ENCODE measurements around a stretch of chr11.

DNA sequence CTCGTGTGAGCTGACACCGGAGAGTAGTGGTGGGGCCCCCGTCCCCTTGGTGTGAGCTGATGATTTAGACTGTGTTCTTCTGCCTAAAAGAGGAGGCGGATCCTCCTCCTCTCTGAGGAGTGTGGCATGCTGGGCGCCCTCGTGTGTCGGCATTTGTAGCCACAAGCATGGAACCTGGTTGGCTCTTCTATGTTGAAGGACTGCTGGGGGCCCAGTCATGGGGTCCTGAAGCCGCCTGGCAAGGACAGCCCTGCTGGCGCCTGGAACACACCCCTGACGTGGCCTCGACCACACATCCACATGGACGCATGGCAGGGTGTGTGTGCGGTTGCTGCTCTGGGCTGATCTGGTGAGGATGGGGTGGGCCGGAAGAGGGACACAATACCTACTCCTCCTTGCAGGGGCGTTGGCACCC, 50.2 kb downstream of the AP2A2 start:
- PRO-cap, 4 experiments: peak in 1 of 4 experiments; most common minus-strand start position 117 of the sequence (in 1)
- RAMPAGE, long total RNA, 4 experiments: no peak in any of the 4 experiments

DNA sequence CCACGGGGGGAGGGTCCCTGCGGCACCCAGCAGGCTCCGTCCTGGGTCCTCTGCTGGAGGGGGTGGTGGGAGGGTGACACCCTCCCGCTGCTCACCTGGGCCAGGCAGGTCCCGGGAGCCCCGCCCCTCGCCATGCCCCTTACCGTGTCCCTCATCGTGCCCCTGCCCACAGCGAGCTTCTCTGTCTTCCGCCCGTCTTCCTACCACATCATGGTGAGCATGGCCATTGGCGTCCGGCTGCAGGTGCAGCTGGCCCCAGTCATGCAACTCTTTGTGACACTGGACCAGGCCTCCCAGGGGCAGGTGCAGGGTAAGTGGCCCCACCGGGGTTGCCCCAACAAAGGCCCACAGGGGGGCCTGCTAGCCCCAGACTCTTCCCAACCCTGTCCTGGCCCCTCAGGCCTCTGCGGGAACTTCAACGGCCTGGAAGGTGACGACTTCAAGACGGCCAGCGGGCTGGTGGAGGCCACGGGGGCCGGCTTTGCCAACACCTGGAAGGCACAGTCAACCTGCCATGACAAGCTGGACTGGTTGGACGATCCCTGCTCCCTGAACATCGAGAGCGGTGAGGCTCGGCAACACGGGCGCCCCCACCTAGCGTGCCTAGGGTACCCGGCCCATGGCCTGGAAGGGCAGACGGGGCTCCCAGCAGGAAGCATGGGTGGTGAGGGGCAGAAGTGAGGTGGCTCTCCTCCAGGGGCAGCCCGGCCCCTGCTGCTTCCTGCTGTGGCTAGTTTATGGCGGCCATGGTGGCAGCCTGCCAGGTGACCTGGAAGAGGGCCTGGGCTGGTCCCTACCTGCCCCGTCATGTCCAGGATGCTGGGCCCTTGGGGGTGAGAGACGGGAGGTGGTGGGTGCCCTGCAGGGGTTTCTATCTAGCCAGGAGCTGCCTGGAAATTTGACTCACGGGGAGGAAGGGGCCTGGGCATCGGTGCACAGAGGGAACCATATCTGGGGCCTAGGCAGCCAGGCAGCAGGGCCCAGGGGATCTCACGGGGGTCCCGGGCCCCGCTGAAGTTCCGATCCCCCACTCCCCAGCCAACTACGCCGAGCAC, 47.1 kb upstream of the MUC6 start:
- PRO-cap, 4 experiments: no peak in any of the 4 experiments
- RAMPAGE, long total RNA, 4 experiments: no peak in any of the 4 experiments

DNA sequence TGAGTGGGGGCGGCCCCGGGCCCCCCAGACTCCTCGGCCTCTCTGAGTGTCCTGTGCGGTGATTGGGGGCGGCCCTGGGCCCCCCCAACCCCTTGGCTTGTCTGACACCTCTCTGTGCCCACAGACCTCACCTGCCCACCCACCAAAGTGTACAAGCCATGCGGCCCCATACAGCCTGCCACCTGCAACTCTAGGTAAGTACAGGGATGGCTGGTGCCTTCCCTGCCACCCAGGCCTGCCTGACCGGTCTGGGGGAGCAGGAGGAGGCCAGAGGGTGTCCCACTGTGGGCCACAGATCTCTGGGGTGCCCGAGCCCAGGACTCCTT, 33.1 kb downstream of the MUC5B start:
- PRO-cap, 4 experiments: no peak in any of the 4 experiments
- RAMPAGE, long total RNA, 4 experiments: no peak in any of the 4 experiments

DNA sequence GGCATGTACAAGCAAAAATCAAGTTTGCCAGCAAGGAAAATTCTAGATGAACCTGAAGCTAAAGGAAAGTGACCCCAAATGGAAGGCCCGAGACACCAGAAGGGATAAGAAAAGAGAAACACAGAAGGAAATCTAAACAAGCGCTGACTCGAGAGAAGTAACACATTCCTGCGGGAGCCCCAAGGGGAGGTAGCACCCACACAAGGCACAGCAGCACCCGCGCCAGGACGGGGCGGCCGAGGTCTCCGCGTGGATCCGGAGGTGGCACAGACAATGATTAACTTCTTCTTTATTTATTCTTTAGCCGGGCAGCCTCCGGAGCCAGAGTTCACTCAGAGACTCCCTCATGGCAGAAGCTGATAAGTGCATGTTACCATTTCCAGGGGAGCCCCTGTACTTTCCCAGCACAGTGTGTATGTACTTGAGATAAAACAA, 5.1 kb downstream of the TOLLIP start:
- PRO-cap, 4 experiments: no peak in any of the 4 experiments
- RAMPAGE, long total RNA, 4 experiments: no peak in any of the 4 experiments

GRCh38 chr11:1310807-1311366, 1.5 kb upstream of the TOLLIP start:
- PRO-cap, 4 experiments: peak in 1 of 4 experiments; most common minus-strand start chr11:1311113 (in 1)
- RAMPAGE, long total RNA, 4 experiments: no peak in any of the 4 experiments

DNA sequence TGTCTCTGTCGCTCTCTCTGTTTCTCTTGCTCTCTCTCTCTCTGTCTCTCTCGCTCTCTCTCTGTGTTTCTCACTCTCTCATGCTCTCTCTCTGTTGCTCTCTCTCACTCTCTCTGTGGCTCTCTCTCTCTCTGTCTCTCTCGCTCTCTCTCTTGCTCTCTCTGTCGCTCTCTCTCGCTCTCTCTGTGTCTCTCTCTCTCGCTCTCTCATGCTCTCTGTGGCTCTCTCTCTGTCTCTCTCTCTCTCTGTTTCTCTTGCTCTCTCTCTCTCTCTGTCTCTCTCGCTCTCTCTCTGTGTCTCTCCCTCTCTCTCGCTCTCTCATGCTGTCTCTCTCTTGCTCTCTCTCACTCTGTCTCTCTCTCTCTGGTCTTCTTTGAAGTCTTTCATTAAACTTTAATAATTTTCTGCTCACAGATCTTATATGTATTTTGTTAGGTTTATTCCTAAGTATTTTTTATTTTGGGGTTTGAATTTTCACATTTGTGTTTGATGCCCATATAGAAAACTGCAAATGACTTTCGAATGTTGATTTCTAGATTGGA, 33.0 kb upstream of the BRSK2 start:
- PRO-cap, 4 experiments: peak in 2 of 4 experiments; most common minus-strand start position 245 of the sequence (in 1)
- RAMPAGE, long total RNA, 4 experiments: no peak in any of the 4 experiments

DNA sequence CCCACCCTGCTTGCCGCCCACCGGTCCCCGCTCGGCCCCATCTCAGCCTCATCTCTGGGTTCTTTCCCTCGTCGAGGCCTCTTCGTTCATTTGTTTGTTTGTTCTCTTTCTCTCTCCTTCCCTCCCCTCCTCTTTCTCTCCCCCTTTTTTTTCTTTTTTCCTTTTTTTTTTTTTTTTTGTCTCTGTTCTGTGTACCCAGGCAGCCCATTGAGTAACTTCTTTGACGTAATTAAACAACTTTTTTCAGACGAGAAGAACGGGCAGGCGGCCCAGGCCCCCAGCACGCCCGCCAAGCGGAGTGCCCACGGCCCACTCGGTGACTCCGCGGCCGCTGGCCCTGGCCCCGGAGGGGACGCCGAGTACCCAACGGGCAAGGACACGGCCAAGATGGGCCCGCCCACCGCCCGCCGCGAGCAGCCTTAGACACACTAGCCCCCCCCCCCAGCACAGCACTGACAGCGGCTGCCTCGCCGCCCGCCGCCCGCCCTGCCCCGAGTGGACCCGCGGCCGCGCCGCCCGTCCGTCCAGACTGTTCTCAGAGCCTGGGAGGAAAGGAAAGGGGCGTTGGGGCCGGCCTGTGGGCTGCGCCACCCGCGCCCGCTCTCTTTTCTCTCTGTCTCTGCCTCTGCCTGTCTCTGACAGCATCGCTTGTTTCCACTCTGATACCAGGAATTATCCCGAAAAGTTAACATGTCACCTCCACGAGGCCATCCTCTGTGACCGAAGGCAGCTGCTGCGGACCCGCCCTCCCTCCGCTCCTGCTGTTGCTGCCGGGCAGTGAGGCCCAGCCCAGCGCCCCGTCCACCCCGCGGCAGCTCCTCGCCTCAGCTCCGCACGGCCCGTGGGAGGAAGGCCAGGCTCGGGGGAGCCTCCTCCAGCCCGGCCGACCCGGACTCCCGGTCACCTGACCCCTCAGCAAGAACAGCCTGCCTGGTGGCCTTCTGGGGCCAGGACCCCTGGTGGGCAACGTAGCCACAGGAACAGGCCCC, 26.0 kb downstream of the MOB2 start:
- PRO-cap, 4 experiments: peak in 4 of 4 experiments; most common plus-strand start position 305 of the sequence (in 2); most common minus-strand start position 531 of the sequence (in 2)
- RAMPAGE, long total RNA, 4 experiments: no peak in any of the 4 experiments

DNA sequence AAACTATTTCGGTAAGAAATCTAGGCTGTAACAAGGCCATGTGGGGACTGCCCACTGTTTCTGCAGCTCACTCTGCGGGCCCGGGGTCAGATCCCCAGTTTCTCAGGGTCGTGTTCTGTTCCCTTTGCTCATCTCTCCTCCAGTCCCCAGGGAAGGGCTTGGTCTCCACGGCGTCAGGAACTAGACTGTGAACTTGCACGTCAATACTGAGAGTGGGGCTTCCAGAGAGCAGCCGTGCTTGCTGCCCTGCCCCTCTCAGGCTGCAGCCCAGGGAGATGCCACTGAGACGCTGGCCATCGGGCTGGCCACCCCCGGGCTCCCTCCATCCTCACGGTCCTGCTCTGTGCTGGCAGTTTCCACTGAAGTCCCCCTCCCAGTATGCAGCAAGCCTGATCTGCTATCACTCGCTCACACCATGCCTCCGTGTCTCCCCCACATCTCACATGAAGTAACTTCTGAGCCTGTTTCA, 33.7 kb upstream of the MOB2 start:
- PRO-cap, 4 experiments: no peak in any of the 4 experiments
- RAMPAGE, long total RNA, 4 experiments: no peak in any of the 4 experiments

DNA sequence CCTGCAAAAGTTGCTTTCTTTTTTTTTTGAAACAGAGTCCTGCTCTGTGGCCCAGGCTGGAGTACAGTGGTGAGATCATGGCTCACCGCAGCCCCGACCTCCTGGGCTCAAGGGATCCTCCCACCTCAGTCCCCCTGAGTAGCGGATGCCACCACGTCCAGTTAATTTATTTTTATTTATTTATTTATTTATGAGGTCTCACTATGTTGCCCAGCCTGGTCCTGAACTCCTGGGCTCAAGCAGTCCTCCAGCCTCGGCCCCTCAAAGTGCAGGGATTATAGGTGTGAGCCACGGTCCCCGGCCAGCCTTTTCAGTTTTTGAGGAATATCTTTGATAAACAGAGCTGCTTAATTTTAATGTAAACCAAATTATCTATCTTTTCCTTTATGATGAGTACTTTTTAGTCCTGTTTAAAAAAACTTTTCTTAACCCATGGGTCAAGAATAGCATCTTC, 35.6 kb upstream of the MOB2 start:
- PRO-cap, 4 experiments: no peak in any of the 4 experiments
- RAMPAGE, long total RNA, 4 experiments: no peak in any of the 4 experiments

DNA sequence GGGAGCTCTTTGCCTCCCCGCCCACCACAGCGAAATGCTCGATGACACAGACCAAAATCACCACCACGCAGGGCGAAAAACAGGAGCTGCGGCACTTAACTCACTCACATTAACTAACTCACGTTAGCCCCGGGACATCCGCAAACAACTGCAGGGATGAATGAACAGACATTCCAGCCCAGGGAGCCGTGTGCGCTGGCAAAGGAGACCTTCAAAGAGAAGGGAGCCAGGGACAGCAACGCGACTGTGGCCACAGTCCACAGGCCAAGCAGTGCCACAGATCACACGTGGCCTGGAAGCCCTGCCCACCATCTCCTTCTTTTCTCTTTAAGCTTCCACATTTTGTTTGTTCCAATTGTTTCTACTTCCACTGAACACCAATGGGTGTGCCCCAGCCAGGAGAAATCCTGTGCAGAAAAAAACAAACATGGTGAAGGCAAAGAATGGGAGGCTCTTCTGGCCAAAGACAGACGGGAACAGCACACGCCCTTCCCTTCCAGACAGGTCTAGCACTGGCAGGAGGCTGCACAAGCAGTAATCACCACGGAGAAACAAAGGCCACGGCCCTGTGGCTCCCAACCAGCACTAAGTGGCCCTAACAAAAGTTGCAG, 39.2 kb downstream of the DUSP8 start:
- PRO-cap, 4 experiments: no peak in any of the 4 experiments
- RAMPAGE, long total RNA, 4 experiments: no peak in any of the 4 experiments

GRCh38 chr11:1654573-1655101, 25.1 kb downstream of the KRTAP5-5 start:
- PRO-cap, 4 experiments: peak in 3 of 4 experiments; most common plus-strand start chr11:1654934 (in 3); most common minus-strand start chr11:1654697 (in 1)
- RAMPAGE, long total RNA, 4 experiments: no peak in any of the 4 experiments

- PRO-cap, 4 experiments: no peak in any of the 4 experiments
- RAMPAGE, long total RNA, 4 experiments: no peak in any of the 4 experiments
Measured at GRCh38 chr11:1667143-1667893, 29.7 kb upstream of the KRTAP5-6 start.

- PRO-cap, 4 experiments: no peak in any of the 4 experiments
- RAMPAGE, long total RNA, 4 experiments: no peak in any of the 4 experiments
Measured at GRCh38 chr11:1691101-1691728, 5.8 kb upstream of the KRTAP5-6 start.

GRCh38 chr11:1755503-1756202, 5.3 kb upstream of the IFITM10 start:
- PRO-cap, 4 experiments: no peak in any of the 4 experiments
- RAMPAGE, long total RNA, 4 experiments: no peak in any of the 4 experiments

DNA sequence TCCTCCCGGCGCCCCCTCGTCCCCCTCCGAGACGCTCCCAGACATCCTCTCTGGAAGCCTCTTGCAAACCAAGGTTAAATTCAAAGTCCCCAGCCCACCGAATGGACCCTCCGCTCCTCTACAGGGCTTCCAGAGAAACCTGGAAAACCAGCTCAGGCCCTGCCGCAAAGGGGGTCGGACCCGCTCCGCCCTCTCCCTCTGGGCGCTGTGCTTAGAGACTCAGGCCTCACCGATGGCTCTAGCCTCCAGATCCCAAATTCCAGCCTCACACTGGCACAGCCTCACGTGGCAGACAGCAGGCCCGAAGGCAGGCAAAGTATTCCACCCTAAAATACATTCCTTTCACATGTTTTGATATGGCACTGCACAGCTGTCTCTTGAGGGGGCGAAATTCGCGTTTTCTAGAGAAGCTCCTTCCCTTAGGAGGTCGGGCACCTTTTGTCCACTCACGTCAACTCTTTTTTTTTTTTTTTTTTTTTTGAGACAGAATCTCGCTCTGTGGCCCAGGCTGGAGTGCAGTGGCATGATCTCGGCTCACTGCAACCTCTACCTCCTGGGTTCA, 644 bp upstream of the CTSD start:
- PRO-cap, 4 experiments: no peak in any of the 4 experiments
- RAMPAGE, long total RNA, 4 experiments: no peak in any of the 4 experiments

GRCh38 chr11:1770421-1771045, 6.8 kb upstream of the CTSD start:
- PRO-cap, 4 experiments: no peak in any of the 4 experiments
- RAMPAGE, long total RNA, 4 experiments: no peak in any of the 4 experiments

GRCh38 chr11:1782760-1783372, 19.1 kb upstream of the CTSD start:
- PRO-cap, 4 experiments: no peak in any of the 4 experiments
- RAMPAGE, long total RNA, 4 experiments: no peak in any of the 4 experiments

GRCh38 chr11:1830015-1830578, 4.7 kb upstream of the SYT8 start:
- PRO-cap, 4 experiments: no peak in any of the 4 experiments
- RAMPAGE, long total RNA, 4 experiments: no peak in any of the 4 experiments

GRCh38 chr11:1862747-1863003, 9.8 kb downstream of the LSP1 start:
- PRO-cap, 4 experiments: no peak in any of the 4 experiments
- RAMPAGE, long total RNA, 4 experiments: start-site peak on the minus strand in 1 of 4 experiments, at chr11:1862702-1863080 at its widest, 10 reads per replicate

GRCh38 chr11:1864578-1865303, 11.9 kb downstream of the LSP1 start:
- PRO-cap, 4 experiments: peak in 2 of 4 experiments; most common minus-strand start chr11:1865114 (in 1)
- RAMPAGE, long total RNA, 4 experiments: no peak in any of the 4 experiments